ENCODE measurements around the genes GFOD1 and MCUR1.

DNA sequence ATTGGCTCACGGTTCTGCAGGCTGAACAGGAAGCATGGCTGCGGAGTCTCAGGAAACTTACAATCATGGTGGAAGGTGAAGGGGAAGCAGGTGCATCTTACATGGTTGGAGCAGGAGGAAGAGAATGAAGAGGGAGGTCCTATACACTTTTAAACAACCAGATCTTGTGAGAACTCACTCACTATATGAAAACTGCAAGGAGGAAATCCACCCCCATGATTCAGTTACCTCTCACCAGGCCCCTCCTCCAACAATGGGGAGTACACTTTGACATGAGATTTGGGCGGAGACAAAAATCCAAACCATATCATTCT lies 60.4 kb downstream of the EDN1 start:
- PRO-cap: no peak

GRCh38 chr6:12584977-12585471 lies 131.5 kb upstream of the PHACTR1 start:
- PRO-cap: no peak

DNA sequence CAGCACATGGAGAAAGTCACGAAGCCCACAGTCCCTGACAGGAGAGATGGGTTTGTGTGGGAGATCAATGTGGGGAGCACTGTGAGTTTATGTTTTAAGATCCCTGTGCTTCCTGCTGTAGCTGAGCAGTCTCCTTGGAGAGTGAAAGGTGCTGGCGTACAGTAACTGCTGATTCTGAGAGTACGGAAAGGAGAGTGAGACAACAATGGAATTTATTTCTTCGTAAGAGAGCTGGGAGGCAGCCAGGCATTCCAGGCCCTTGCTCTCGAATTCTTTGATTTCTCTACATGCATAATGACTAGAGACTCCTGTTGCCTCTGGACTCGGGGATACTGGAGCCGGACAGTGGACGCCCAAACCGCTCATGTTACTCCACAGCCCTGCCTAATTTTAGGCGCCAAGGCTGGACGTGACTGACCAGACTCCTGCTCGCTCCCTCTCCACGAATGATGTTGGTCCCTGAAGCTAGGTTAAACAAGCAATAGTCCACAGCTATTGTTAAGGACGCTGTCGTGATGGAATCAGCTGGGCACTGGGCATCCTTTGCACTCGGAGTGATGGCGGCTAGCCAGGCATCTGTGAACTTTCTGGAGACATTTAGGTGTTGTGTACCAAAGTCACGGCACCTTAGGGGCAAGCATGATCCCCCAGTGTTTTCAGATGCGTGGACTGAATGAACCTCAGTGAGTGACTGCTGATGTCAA lies 130.9 kb upstream of the PHACTR1 start:
- PRO-cap: no peak

DNA sequence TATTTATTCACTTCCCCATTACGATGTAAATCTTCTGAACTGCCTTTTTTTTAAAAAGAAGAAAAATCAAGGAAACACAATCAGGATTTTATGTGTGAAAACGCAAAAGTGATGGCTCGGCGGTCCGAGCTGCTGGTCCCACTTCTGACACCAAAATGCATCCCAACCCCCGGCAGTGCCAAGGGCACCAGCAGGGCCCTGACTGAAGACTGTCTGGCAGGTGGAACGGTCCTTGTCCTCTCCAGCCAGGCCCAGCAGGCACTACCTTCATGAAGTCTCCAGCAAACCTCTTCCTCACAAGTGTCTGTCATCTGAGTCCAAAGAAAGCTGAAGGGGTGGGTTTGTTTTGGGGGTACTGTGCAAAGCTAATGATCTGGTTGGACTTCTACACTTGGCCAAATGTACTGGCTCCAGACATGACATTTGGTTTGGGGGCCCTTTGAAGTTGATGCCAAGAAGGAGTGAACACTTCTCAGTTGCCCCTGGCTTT lies 41.1 kb downstream of the TBC1D7 start:
- PRO-cap: no peak

DNA sequence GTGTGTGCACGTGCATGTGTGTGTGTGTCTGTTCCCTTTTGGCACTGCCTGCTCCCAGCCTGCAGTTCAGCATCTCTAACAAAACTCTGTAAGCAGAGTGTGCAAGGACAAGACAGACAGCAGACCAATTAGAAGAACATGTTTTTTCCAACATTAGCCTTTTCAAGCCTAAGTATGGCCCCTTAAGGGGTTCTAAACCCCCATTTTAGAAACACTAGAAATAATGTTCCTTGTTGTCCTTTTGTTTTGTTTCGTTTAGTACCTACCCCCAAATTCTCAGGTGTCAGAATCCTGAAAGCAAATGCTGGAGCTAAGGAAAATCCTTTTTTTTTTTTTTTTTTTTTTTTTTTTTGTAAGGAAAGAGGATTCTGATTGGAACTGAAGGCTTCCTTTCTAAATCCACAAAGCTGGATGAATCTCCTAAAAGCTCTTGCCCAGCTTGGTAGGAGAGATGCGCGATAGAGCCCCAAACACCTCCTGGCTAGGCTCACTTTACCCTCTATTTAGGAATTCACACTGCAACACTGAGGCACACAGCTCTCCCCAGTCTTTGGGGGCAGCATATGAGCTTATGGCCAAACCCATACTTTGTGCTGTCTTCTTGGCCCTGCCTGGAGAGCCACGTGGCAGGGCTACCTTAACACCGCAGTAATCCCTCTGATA lies 35.0 kb upstream of the TBC1D7 start:
- PRO-cap: no peak

GRCh38 chr6:13381430-13381837 lies 53.1 kb upstream of the TBC1D7 start:
- PRO-cap: no peak

DNA sequence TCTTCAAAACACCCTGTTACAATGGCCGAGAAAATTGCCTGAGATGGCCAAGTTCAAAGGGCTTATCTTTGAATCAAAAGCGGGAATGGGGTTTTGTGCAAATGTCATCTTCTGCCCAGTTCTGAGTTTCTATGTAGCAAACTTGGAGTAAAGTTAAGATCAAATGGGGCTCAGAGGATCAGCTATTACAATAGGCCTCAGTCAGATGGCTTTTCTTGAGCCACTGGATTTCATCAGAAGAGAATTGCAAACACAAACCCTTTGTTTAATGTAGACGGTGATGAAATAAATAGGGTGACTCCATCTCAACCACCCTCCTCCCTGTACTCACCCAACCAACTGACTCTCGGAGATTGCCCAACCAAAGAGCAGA lies 79.2 kb upstream of the TBC1D7 start:
- PRO-cap: no peak

DNA sequence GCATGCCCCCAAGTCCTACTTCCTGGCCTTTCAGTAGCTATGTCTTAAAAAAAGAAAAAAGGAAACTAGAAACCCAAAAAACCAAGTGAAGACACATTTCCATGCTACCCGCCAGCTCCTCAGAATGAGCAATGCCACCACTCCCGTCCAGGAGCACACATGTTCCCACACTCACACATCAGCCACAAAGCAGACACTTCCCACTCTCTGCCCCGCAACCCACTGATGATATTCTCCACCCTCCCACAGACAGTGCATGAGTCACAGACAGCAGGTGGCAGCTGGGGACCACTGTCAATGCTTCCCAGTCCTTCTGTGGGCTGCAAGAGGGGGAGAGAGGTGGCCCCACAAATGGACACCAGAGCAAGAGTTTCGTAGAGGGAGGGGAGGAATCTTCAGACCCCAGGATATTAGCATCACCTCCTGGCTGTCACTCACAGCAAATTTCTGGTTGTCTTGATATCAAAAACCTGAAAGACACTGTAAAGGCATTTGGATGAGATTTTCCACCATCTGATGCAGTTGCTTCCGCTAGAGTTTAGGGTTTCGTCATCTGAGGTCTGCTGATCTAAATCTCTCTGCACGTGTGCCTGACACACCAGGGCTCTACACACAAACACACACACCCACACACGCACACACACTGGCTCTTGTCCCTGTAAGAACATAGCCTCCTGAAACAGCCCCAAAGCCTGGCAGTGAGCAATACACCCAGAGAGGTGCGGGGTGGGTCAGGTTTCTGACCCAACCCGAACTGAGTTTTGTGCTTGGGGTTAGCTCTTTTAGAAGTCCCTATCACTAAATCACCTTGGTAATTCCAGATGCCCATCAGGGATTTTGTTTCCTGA lies 32.7 kb downstream of the GFOD1 start:
- PRO-cap: no peak

- PRO-cap: no peak
These were observed 3.3 kb downstream of the GFOD1 start for GRCh38 chr6:13484049-13484549.

GRCh38 chr6:13485487-13486604 lies 1.6 kb downstream of the GFOD1 start:
- PRO-cap: unidirectional peak, plus-strand start at chr6:13486450

- PRO-cap: no peak
These were observed 690 bp downstream of the GFOD1 start for GRCh38 chr6:13486623-13487196.

DNA sequence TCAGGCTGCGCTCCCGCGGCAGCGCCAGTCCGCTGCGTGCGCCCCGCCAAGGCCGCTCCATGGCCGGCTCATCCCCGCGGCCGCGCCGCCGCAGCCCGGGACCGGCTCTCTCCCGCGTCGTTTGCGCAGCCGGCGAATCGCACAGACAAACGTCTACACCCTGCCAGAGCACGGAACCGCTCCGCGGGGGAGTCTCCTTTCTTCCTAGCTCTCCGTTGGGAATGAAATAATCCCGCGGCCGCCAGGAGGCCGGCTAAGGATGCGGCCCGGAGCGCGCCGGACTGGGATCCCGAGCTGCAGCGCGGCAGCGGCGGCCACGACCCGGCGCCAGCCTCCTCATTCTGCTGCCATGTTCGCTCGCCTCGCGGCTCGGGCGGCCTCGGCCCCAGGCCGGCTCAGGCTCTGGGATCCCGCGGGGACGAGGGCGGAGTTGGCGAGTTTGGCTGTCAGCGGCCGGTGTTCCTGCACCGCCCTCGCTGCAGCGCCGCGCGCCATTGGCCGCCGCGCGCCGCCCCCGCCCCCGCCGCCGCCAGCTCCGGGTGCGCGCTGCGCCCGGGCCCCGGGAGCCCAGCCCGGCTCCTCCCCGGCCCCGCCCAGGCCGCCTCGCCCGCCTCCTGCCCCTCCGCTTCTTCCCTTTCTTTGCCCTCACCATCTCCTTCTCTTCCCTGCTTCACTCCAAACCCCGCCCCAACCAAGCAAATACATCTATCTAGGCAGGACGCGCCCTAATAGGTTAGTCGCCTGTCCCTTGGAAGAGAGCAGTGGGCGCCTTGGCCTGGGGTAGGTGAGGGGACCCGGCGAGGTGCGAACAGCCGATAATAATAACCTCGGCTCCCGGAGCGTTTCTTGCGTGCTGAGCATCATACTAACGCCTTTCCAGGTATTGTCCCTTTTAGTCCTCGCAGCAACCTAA lies at the start of gene GFOD1:
TSS of gene GFOD1 (minus strand) at position 404 of the 913 bp plus-strand sequence.
- PRO-cap: unidirectional peak, minus-strand start at position 123 of the sequence; bidirectional peak, plus-strand start at position 736 of the sequence, minus-strand start at position 404 of the sequence

GRCh38 chr6:13499966-13500712 lies 12.7 kb upstream of the GFOD1 start:
- PRO-cap: no peak

- PRO-cap: unidirectional peak, plus-strand start at chr6:13573862
These were observed 738 bp upstream of the SIRT5 start for GRCh38 chr6:13573704-13574022.

- PRO-cap: no peak
These were observed 6.7 kb downstream of the NOL7 start for GRCh38 chr6:13621602-13622555.

DNA sequence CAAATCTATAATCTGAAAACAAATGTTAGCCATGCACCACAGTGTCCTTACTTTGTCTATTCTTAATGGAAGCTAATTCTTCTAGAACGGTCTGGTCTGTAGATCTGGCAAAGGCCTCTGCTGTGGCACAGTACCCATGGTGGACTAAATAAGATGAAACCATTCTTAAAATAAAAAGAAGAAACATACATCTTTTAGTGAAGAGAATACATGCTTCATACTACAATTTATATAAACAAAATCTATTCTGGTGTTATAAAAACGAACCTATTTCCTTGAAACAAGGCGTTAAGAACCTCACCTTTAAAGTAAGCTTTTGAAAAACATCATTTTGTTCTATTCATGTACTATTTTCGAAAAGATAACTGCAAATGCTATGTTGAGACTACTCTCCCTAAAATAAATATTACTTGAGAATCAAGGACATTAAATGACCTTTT lies 27.3 kb downstream of the NOL7 start:
- PRO-cap: no peak

- PRO-cap: no peak
These were observed 34.4 kb downstream of the NOL7 start for GRCh38 chr6:13649098-13650392.

DNA sequence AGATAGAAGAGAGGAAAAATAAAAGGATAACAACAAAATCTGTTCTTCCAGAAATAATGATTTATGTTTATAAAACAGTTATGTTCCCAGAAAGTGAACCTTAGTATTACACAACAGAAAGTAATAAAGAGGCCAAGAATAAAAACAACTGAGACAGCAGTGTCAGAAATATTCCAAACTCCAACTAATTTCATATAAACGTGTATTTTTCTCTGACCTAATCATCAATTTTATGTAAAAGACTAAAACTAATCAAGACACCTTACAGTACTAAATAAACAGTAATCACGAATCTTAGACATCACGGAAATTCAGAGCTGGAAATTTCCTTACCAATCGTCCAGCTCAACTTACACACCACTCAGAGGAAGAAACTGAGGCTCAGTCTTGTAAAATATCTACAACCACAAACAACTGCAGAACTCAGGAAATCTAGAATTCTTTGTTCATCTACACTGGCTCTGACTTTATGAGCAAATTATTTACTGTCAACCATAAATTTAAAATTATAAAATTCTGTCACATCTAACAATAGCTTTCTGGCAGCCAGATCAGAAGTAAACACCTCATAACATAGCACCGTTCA lies 2.6 kb downstream of the RANBP9 start:
- PRO-cap: no peak

GRCh38 chr6:13812947-13813382 lies 1.4 kb downstream of the MCUR1 start:
- PRO-cap: no peak

DNA sequence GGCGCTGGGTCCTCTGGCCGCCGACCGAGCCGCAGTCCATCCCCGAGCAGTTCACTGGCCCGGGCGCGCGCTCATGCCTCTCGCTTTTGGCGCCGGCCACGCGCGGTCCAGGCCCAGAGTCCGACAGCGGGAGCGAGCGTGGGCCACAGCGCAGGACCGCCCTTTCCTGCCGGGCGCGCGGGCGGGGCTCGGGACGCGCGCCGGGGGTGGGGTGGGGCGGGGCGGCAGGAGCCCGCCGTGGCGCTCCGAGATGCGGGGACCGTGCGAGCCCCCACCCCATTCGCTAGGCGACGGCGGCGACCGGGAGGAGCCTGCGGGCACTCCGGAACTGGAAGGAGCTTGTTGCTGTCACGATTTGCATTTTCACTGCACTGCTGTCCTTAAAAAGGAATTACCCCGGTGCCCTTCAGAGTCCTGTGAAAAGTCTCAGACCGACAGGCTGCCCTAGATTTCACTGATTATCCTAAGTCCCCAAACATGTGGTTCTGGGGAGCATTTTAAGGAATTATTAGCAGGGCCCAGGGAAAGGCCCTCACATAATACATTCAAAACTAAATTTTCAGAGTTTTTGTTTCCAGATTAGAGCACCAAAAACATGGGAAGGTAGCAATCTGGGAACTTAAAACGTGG lies at the start of gene MCUR1:
TSS of gene MCUR1 (minus strand) at position 168 of the 630 bp plus-strand sequence.
- PRO-cap: bidirectional peak, plus-strand start at position 320 of the sequence, minus-strand start at position 168 of the sequence

All from Metastatic Lung Carcinoma in the Adrenal Gland (tissue), 1 donor.